Jurkat, Clone E6-1 (cell line): ENCODE measurements around the genes PHRF1, EPS8L2, CRACR2B and TOLLIP.

DNA sequence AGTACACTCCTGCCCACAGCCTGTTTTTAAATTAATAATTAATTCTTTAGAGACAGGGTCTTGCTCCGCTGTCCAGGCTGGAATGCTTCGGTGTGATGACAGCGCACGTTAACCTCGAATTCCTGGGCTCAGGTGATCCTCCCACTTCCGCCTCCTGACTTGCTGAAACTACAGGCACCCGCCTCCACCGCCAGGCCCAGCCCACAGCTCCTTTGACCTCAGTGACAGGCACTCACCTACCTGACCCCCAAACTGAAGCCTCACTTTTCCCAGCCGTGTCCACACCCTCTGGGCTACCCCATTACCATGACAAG lies 852 bp downstream of the LMNTD2 start:
- RRBS: no CpG with 5 or more reads among the region's 9 CpGs

DNA sequence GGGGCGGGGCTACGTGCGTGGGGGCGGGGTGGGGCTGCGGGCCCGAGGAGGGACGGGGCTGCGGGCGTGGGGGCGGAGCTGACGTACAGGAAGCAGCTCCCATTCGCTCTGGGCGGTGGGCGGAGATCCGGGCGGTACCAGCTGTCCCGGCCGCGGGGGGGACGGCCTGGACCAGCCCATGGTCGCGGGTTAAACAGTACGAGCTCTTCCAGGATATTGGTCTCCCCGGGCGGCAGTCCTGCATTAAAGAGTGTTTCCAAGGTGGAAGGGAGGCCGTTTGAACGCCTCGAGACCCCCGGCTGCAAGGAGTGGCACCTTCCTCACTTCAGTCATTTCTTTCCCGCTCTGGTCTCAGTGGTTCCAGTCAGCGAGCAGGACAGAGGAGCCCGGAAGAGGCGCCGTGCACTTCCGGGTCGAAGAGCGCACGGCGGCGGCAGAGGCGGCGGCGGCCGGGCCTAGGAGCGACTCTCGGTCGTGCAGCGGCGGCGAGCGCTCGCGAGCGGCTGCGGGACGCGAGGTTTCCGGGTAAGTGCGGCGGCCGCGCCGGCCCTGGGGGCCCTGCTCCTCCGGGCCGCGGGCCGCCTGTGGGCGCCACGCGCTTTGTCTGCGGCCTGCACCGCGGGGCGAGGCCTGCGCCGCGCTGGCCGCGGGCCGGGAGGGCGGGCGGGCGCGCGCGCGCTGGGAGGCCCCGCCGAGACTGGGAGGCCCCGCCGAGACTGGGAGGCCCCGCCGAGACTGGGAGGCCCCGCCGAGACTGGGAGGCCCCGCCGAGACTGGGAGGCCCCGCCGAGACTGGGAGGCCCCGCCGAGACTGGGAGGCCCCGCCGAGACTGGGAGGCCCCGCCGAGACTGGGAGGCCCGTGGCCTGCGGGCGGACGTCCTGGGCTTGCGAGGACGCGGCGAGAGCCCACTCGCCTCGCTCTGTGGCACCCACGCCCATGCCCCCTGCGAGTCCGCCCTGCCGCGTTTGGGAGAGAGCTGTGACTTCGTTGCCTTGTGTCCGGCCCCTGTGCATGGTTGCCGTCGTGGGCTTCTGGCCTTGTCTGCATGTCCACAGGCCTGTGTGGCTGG lies at the start of gene PHRF1:
TSS of gene PHRF1 (plus strand) at position 403 of the 1,071 bp plus-strand sequence.
- RRBS: 1% methylated on average over 51 of the region's 124 CpGs

DNA sequence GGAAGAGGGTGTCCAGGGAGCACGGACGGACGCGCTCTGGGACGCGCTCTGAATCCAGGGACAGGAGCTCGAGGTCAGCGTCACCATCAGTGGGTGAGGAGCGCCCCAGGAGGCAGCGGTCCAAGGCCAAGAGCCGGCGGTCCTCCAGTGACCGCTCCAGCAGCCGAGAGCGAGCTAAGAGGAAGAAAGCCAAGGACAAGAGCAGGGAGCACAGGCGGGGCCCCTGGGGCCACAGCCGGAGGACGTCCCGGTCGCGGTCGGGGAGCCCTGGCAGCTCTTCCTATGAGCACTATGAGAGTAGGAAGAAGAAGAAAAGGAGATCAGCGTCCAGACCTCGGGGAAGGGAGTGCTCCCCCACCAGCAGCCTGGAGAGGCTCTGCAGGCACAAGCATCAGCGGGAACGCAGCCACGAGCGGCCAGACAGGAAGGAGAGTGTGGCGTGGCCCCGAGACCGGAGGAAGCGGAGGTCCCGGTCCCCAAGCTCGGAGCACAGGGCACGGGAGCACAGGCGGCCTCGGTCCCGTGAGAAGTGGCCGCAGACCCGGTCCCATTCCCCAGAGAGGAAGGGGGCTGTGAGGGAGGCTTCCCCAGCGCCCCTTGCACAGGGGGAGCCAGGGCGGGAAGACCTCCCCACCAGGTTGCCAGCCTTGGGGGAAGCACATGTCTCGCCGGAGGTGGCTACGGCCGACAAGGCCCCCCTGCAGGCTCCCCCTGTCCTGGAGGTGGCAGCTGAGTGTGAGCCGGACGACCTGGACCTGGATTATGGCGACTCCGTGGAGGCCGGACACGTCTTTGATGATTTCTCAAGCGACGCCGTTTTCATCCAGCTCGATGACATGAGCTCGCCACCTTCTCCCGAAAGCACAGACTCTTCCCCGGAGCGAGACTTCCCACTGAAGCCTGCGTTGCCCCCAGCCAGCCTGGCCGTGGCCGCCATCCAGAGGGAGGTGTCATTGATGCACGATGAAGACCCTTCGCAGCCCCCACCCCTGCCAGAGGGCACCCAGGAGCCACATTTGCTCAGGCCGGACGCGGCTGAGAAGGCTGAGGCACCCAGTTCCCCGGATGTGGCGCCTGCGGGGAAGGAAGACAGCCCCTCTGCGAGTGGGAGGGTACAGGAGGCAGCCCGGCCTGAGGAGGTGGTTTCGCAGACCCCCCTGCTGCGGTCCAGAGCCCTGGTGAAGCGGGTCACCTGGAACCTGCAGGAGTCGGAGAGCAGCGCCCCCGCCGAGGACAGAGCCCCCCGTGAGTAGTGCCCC lies 6.8 kb downstream of the IRF7 start:
- RRBS: 89% methylated on average over 16 of the region's 81 CpGs

- RRBS: 79% methylated on average over 10 of the region's 56 CpGs
These were observed 2.5 kb downstream of the IRF7 start for GRCh38 chr11:612890-614094.

- RRBS: 88% methylated on average over 16 of the region's 57 CpGs
These were observed 2.5 kb downstream of the DRD4 start for GRCh38 chr11:639585-639959.

GRCh38 chr11:705662-706310 lies at the start of gene EPS8L2:
EPS8L2 (plus strand) TSS chr11:706231.
- RRBS: 89% methylated on average over 14 of the region's 68 CpGs

- RRBS: no CpG with 5 or more reads among the region's 8 CpGs
These were observed 20.3 kb upstream of the TALDO1 start for GRCh38 chr11:726891-727462.

- RRBS: 74% methylated on average over 5 of the region's 35 CpGs
These were observed 19.2 kb upstream of the TALDO1 start for GRCh38 chr11:727758-728801.

GRCh38 chr11:729713-730250 lies 17.5 kb upstream of the TALDO1 start:
- RRBS: no CpG with 5 or more reads among the region's 16 CpGs

DNA sequence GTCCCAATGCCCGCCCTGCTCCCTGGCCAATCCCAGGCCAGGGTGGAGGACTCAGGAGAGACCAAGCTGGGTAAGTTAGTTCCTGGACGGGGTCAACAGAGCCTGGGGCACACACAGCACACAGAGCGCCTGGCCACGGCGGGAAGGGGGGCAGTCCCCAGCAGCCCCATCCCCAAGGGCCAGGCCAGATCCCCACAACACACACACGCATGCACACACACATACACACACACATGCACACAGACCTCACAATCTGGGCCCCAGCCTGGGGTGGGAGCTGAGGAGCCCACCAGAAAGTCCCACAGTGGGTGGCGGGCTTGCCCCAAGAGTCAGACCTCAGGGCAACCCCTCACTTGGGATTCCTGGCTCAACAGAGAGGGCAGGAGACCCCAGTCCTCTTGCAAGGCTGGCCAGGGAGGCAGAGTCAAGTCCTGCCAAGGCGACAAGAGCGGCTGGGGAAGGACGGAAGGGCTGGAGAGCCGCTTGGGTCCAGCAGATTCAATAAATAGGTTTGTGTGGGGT lies 1.2 kb upstream of the CEND1 start:
- RRBS: no CpG with 5 or more reads among the region's 11 CpGs

- RRBS: 33% methylated on average over 2 of the region's 25 CpGs
These were observed 2.0 kb downstream of the SLC25A22 start for GRCh38 chr11:795892-796620.

DNA sequence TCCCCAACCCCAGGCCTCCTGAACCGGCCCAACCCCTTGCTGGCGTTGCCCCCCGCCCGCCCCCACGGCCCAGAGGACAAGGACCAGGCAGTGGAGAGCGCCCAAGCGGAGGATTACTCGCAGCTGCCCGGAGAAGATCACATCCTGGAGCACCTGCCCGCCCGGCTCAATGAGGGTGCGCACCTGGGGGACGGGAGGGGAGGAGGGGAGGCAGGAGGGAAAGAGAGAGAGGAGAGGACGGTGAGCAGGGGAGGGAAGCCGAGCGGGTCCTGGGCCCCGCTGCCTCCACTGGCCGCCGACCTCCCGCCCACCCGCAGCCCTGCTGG lies 4.1 kb upstream of the CRACR2B start:
- RRBS: no CpG with 5 or more reads among the region's 21 CpGs

DNA sequence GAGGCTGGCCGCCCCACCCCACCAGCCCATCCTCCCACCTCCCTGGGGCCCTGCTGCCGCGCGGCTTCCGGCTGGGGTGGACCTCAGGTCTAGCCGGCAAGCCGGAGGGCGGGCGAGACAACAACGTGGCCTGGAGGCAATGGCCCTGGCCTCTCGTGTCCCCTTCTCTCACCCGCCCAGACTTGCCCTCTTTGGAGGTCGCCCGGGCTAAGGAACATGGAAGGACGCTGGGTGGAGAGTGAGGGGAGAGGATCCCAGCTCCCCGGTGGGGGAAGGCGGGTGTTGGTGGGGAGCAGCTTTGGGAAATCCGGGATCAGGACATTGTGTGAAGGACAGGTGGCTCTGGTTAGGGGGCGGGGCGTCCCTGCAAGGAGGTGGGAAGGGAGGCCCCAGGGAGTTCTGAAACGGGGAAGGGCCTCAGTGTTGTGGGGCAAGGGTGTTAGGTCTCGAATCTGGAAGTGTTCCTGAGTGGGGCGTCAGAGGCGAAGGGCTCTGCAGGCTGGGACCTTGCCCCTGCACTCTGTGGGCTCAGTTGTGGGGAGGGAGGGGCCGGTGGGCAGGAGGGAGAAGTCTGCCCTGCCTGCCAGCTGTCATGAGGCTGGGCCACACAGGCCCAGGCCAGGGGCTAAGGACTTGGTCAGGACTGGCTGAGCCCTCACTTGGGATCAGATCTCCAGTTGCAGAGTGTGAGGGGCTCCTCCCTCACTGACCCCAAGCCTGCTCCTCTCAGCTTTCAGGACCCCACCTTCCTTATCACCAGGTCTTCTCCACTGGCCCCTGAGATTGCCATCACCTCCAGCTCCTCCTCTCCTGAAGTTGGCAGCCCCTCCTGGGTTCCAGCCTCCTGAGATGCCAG lies at the start of gene CRACR2B:
TSS of gene CRACR2B (plus strand) at position 420 of the 856 bp plus-strand sequence.
- RRBS: 53% methylated on average over 5 of the region's 25 CpGs

- RRBS: no CpG with 5 or more reads among the region's 10 CpGs
These were observed 748 bp downstream of the CRACR2B start for GRCh38 chr11:828474-828859.

- RRBS: 80% methylated on average over 12 of the region's 25 CpGs
These were observed 15.4 kb upstream of the MUC5B start for GRCh38 chr11:1207438-1207951.

DNA sequence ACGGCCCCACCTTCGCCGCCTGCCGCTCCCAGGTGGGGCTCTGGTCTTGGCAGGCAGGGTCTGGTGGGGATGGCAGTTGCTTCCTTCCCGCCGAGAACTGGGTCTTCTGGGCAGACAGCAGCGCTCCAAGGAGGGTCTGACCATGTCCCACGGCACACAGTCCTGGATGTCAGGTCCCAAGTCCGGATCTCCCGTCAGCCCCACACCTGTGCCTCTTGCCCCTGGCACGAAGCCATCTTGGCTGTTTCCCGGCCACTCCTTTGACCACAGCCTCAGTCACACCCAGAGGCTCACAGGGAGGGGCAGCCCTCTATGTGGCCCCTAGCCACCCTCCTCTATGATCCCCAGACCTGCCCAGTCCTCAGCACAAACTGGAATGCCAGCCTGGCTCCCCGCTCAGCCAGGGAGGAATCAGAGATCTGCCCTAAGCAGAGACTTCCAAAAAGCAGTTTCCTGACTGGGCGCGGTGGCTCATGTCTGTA lies 14.3 kb downstream of the MUC5B start:
- RRBS: 41% methylated on average over 4 of the region's 15 CpGs

- RRBS: no CpG with 5 or more reads among the region's 8 CpGs
These were observed 33.1 kb downstream of the MUC5B start for GRCh38 chr11:1256032-1256357.

DNA sequence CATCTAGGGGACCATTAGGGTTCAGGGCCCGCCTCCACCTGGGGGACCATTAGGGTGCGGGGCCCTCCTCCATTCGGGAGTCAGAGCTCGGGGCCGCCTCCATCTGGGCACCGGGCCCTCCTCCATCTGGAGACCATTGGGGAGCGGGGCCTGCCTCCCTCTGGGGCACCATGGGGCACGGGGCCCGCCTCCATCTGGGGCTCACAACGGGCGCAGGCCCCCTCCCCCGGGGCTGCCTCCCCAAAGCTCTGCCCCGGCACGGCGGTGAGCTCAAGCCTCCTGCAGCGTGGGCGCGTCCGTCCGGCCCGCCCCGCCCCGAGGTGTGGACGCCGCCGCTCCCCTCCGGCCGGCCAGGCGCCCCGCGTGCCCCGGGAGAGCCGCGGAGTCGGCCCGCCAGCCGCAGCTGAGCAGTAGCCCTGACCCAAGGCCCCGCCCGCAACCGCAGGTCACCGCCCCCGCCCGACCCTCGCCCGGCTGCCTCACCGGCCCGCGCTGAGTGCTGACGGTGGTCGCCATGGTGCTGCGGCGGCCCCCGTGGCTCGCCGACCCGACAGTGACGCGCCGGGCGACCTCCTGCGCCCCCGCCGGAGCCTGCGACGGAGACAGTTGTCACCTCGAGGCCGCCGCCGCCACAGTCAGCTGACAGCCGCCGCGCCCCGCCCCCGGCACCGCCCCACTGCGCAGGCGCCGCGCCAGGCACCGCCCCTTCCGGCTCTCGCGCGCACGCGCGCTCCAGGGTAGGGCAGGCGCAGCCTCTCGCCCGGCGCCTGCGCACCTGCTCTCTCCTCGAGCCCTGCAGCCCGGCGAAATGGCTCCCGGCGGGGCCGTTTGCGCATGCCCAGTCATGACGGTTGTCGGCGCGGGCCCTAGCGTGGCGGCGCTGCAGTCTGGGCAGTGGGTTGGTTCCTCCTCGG lies at the start of gene TOLLIP:
TSS of gene TOLLIP (minus strand) at position 650 of the 914 bp plus-strand sequence.
- RRBS: 1% methylated on average over 62 of the region's 107 CpGs

DNA sequence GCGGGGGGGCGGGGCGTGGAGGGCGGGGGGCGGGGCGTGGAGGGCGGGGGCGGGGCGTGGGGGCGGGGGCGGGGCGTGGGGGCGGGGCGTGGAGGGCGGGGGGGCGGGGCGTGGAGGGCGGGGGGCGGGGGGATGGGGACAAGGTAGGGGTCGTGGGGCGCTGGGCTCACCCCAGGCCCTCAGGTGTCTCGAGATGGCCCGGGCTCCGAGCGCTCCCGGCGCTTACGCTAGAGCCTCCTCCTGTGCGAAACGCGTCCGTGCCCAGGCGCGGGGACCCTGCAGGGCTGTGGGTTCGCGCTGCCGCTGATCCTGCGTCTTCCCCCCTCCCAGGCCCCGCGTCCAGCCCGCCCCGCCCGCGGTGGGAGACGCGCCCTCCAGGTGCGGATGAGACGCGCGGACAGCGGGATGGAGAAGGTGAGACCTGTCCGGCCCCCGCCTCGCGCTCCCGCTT lies 27.3 kb upstream of the TOLLIP start:
- RRBS: no CpG with 5 or more reads among the region's 56 CpGs

- RRBS: 77% methylated on average over 6 of the region's 33 CpGs
These were observed 39.5 kb upstream of the BRSK2 start for GRCh38 chr11:1349934-1350864.